HCT116 (cell line): ENCODE measurements around a stretch of chr22.

GRCh38 chr22:21799508-21800586, 64.3 kb upstream of the YPEL1 start:
- RRBS = no CpG with 5 or more reads among the region's 8 CpGs

GRCh38 chr22:21918219-21918926, 34.3 kb downstream of the PPM1F start:
- RRBS = no CpG with 5 or more reads among the region's 12 CpGs

DNA sequence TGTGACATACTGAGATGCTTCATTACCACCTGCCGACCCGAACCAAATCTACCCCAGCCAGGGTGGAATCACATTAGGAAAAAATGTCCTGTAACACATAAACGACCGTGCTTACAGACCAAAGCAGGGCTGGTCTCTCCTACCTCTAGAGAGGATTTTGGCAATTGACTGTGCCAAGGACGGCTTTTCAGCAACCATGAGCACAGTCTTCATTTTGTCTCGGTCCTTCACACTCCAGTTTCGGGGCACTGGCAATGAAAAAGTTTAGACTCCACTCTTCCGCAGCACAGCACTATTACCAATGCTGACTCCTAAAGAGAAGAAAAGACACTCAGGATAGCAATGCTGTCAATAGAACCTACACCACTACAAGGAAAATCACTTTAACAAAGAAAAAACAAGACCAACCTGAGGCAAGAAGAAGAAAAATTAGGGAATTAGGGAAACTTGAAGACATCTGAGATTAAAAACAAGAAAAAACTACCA, 7.0 kb downstream of the TOP3B start:
- RRBS = no CpG with 5 or more reads among the region's 8 CpGs

DNA sequence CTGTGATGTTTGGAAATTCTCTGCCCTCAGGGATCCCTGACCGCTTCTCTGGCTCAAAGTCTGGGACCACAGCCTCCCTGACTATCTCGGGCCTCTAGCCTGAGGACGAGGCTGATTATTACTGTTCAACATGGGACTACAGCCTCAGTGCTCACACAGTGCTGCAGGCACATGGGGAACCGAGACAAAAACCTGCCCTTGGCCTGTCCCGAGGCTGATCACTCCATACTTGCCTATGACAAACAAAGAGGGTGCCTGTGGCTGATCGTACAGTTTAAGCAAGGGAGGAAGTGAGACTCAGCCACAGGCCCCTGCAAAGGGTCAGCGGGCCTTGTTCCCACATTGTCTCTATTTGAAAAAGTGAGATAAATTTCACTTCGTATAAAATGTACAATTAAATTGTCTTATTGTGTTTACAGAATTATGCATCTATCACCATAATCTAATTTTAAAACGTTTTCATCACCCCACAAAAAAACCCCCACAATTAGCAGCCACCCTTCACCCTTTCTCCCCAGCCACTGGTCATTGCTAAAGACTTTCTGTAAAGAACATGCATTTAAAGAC, 43.9 kb upstream of the TOP3B start:
- RRBS = no CpG with 5 or more reads among the region's 9 CpGs

GRCh38 chr22:22046399-22046866, 63.8 kb upstream of the TOP3B start:
- RRBS = no CpG with 5 or more reads among the region's 3 CpGs

DNA sequence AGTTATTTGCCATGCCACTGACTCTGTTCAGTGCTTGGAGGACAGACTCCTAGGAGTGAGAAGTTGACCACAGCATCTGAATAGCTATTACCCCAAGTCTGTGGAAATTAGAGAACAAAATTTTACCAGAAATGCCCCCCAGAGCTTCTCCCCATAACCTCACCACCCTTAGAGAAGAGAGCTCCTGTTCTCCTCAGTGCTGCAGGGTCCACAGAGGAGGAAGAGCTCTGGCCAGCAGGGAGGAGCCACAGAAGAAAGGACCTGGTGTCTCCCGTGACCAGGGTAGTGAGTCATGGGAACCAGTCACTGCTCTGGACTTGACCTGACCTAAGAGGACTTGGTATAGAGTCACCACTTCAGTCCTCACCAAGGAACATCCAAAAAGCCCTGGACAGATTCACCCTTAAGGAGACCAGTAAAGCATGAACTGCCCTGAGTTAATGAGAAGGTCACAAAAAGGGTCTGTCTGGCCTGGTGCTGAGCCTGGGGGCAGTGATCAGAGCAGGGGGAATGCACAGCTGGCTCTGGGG, 103.1 kb upstream of the TOP3B start:
- RRBS = no CpG with 5 or more reads among the region's 1 CpG

DNA sequence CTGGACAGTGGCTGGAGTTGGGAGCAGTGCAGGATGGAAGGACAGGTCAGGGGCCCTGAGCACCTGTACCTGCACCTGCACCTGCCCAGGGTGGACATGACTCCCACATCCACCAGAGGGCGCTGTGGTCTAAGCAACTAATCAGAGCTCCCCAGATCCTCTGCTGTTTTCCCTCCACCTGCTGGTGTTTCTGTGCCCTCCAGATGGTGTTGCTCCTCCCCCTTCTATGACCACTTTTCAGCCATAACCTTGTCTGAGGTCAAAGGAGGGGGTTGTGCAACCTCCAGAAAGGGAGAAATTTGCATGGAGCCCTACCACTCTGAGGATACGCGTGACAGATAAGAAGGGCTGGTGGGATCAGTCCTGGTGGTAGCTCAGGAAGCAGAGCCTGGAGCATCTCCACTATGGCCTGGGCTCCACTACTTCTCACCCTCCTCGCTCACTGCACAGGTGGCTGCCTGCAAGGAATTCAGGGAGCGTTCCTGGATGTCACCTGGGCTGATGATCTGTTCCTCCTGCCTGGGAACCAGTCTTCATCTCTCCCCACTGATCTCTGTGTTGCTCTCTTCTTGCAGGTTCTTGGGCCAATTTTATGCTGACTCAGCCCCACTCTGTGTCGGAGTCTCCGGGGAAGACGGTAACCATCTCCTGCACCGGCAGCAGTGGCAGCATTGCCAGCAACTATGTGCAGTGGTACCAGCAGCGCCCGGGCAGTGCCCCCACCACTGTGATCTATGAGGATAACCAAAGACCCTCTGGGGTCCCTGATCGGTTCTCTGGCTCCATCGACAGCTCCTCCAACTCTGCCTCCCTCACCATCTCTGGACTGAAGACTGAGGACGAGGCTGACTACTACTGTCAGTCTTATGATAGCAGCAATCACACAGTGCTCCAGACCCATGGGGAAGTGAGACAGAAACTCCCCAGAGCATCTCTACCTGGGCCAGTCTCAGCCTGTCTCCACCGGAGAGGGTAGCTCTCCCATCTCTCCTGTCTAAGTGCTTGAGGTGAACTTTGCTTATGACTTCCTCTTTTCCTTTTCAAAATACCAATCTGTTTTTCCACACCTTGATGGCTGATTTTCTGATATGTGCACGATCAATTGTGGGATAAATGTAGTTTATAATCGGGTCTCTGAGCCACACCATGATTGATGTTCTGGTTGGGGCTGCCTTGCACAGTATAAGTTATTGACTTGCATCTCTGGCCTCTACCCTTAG, 48.8 kb upstream of the VPREB1 start:
- RRBS = 96% methylated on average over 4 of the region's 17 CpGs

GRCh38 chr22:22548133-22548787, 10.8 kb downstream of the PRAME start:
- RRBS = no CpG with 5 or more reads among the region's 14 CpGs

GRCh38 chr22:22792136-22792607, 95.4 kb upstream of the IGLL5 start:
- RRBS = no CpG with 5 or more reads among the region's 2 CpGs

DNA sequence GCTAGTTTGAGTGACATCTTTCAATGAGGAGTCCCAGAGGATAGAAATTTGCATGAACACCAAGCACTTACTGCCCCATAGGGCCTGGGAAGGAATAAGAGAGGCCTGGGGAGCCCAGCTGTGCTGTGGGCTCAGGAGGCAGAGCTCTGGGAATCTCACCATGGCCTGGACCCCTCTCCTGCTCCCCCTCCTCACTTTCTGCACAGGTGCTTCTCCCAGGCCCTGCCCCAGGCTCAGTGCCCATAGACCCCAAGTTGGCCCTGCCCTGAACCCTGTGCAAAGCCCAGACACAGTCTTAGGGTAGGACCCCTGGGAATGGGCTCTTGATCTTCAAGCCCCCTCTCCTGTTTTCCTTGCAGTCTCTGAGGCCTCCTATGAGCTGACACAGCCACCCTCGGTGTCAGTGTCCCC, 76.0 kb upstream of the IGLL5 start:
- RRBS = no CpG with 5 or more reads among the region's 1 CpG

GRCh38 chr22:22822396-22822856, 65.2 kb upstream of the IGLL5 start:
- RRBS = no CpG with 5 or more reads among the region's 6 CpGs

DNA sequence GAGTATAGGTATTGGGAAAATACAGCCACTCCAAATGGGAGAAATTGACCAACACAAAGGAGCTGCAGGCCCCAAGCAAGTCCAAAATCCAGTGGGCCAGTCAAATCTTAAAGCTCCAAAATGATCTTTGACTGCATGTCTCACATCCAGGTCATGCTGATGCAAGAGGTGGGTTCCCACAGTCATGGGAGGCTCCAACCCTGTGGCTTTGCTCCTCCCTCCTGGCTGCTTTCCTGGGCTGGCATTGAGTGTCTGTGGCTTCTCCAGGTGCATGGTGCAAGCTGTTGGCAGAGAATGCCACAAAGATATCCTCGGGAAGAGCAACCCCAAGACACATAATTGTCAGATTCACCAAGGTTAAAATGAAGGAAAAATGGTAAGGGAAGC, 80.7 kb downstream of the IGLL5 start:
- RRBS = no CpG with 5 or more reads among the region's 1 CpG

GRCh38 chr22:23287547-23288363, 107.4 kb downstream of the BCR start:
- RRBS = 94% methylated on average over 6 of the region's 16 CpGs

DNA sequence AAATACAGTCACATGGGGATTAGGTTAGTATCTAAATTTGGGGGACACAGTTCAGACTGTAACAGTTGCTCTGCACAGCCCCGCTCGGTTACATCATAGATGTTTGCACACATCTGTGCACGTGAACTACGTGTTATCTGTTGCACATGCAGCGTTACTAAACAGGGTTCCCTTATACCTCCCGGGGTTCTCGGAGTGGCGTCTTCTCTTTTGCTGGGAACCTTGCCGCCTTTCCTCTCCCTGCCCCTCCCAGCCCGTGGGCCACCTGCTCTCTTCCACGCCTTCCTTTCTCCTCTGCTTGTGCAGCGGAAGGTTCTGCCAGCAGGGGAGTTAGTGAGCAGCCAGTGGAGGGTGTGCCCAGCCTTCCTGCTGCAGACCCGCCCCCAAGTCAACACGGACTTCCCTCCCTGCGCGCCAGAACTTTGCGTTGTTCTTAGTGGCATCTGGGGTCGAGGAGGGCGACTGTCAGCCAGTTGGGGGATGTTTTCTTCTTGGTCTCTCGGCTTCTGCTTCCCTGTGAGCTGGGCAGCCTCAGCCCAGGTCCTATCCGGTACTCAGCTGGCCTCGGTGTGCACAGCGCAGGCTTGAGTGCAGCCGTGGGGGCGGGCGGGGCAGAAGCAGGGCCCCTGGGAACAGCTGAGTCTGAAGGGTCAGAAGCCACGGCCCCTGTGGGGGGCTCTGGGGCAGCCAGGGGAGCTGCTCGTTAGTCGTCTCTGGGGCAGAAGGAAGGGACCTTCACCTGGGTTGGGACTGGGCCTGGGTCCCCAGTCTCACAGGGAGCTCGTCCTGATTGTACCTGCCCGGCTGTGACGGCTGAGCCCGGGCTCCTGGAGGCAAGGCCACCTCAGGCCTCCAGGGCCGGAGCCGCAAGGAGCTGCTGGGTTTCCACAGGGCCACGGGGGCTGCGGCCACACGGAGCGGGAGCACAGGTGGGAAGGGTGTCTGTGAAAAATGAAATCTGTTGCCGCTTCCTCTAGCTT, 146.7 kb downstream of the IGLL1 start:
- RRBS = no CpG with 5 or more reads among the region's 40 CpGs

GRCh38 chr22:23533719-23534247, 46.3 kb downstream of the IGLL1 start:
- RRBS = no CpG with 5 or more reads among the region's 8 CpGs

DNA sequence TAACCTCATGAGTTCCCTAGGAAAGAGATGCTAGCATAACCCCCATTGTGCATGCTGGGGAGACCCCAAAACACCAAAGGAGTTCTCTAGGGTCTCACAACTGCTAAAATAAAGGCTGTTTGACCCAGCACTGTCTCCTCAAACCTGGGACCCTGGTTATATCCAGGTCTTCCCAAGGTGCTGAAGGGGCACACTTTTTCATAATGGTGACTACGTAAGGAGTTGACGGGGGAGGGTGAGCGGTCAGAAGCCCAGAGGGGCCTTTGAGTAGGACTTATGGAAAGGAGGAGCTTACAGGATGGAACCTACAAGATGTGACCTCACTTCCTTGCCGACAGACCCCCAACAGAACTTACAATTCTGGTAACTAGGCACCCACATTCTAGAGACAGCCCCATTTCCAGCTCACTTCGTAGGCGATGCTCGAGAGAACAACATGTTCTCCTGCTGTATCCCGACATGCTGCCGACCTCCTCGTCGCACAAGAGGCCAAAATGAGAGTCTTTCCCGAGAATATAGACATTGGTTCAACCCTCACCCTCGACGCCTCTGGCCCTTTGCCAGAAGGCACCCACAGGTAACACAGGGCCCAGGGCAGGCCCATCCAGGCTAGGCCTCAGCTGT, 3.0 kb upstream of the RGL4 start:
- RRBS = no CpG with 5 or more reads among the region's 14 CpGs

GRCh38 chr22:23694215-23694692, 3.4 kb downstream of the RGL4 start:
- RRBS = no CpG with 5 or more reads among the region's 6 CpGs

DNA sequence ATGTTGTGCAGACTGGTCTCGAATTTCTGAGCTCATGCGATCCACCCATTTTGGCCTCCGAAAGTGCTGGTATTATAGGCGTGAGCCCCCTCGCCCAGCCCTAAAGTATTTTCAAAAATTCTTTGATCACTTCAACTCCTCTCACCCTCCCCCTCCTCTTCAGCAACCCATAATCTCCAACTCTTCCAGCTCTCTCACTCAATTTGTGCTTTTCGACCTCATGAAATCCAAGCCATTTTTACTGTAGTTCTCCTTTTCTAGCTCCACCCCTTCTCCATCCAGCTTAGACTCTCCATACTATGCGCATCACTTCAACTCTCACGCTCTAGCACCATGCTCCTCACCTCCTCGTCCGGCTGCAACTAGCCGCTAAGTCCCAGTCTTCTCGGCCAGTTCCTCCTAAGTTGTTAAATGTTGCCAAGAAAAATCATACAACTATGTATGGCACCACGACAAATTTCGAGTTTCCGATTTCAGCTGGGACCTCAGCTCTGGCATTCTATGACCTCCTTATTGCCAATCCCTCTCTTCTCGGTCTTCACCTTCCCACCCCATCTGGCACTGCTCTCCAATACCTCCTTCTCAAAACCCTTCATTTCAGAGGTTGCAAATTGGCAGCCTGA, 1.2 kb downstream of the ZNF70 start:
- RRBS = no CpG with 5 or more reads among the region's 16 CpGs

DNA sequence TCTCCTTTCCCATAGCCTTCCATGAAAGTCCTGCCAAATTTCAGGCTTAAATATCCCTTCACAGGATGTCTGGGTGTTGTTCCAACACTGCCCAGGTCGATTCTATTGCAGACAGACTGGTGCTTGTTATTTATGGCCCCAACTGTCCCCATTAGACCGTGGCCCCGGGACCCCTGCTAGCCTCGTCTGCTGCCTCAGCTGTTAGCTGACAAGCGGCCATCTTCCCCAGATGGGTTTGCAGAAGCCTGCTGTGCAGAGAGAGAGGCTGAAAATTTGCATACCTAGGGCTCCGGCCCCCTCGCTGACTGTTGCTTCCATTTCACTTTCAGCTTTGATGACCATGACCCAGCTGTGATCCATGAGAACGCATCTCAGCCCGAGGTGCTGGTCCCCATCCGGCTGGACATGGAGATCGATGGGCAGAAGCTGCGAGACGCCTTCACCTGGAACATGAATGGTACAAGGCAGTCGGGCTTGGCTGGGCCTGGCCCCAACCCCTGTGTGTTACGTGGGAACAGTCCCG, 16.3 kb downstream of the SMARCB1 start:
- RRBS = no CpG with 5 or more reads among the region's 16 CpGs

GRCh38 chr22:23847776-23848628, 9.2 kb upstream of the DERL3 start:
- RRBS = no CpG with 5 or more reads among the region's 22 CpGs